HT-29 (cell line): Measurements from ENCODE around the genes FAM219B, IMP3 and ISL2.

GRCh38 chr15:74906731-74907418 is at the start of gene FAM219B:
FAM219B (minus strand) TSS chr15:74906851.
- RAMPAGE, long total RNA: no peak

- RAMPAGE, long total RNA: no peak
Observed at GRCh38 chr15:75067160-75067476, 43.7 kb downstream of the PPCDC start.

GRCh38 chr15:75200556-75201334 is 937 bp upstream of the C15orf39 start:
- RAMPAGE, long total RNA: no peak

- RAMPAGE, long total RNA: no peak
Observed at GRCh38 chr15:75204507-75205226, 3.0 kb downstream of the C15orf39 start.

GRCh38 chr15:75208151-75208854 is 6.6 kb downstream of the C15orf39 start:
- RAMPAGE, long total RNA: no peak

GRCh38 chr15:75347760-75348085 is 884 bp downstream of the NEIL1 start:
- RAMPAGE, long total RNA: no peak

- RAMPAGE, long total RNA: no peak
Observed at GRCh38 chr15:75348086-75349309, 1.7 kb downstream of the NEIL1 start.

- RAMPAGE, long total RNA: no peak
Observed at GRCh38 chr15:75351043-75351619, 4.3 kb downstream of the NEIL1 start.

- RAMPAGE, long total RNA: no peak
Observed at GRCh38 chr15:75361654-75362835, 6.4 kb downstream of the MAN2C1 start.

GRCh38 chr15:75570144-75570428 is 9.0 kb downstream of the PTPN9 start:
- RAMPAGE, long total RNA: no peak

DNA sequence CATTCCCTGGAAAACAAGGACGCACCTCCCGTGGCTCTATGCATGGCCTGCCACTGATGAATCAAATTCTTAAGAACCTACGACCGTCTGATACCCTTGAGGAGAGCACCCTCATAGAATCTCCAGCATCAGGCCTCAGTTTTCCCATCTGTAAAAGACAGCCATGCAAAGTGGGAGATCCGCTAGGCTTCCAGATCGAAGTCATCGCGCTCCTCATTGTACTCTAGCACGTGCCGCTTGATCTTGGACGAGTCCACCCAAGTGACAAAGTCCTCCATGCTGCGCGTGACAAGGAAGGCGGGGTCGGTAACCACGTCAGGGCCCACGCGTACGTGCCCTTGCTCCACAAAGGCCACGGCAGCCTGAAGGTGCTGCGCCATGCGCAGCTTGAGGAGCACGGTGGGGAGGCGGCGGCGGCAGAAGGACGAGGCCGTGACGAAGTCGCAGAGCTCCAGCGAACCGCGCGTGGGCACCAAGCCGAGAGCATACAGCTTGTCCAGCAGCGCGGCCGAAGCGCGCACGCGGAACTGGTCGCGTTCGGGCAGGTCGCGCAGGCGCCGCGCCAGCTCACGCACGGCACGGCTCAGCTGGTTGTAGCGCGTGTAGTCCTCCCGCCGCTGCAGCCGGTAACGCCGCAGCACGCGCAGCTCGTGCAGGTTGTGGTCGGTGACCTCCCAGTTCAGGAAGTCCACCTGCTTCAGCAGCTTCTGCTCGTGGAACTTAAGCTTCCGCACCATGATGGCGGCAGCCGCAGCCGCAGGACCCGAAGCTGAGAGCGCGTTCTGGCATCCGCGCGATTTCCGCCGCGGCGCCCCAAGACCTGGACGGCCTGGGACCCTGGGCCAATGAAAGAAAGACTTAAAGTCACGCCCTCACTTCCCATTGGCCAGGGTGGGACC is at the start of gene IMP3:
IMP3 (minus strand) TSS at position 793 of the 899 bp plus-strand sequence.
- RAMPAGE, long total RNA: start-site peak on the minus strand centred at position 781 of the sequence, 35 bp wide, 270 and 341 reads in 2 replicates

GRCh38 chr15:75649688-75650370 is 2.1 kb downstream of the SNX33 start:
- RAMPAGE, long total RNA: no peak

DNA sequence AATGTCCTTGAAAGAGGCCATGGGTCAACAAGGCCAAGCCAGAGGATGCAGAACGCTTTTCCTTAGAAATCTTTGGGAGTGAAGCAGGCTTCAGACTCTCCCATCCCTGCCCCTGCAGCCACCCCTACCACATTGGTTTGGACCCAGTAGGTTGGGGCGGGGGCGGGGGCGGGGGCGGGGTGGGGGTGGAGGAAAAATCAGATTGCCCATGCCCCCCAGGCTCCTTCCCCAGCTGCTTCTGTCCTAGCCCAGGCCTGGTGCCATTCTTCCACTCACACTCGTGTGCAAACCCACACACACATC is 13.6 kb downstream of the ODF3L1 start:
- RAMPAGE, long total RNA: no peak

DNA sequence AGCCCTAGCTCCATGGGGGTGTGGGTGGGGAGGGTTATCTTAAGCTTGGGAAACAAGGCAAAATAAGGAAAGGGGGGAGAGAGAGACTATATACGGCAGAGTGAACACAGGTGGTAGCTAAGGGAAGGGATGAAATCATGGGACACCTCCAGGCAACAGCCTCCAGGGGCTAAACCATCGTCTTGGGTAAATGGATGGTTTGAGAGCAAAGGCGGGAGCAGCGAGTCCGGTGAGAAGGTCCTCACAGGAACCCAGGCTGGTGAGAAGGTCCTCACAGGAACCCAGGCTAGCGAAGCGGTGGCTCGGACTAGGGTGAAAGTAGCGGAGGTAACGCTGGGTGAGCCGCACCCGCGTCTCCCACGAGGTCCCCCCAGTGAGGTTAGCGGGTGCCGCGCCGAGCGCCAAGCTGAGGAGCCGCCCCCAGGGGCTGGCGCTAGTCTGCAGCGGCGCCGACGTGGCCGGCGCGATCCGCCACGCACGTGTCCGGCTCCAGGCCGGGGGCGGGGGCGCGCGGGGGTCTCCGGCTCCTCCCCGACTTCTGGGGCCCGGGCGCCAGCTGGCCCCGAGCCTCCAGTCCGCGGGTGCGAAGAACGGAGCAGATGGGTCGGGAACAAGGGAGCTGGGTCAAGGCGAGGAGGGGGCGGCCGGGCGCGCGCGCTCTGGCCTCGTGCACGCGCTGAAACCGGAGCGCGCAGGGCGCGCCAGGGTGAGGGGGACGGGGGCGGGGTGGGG is 441 bp upstream of the UBE2Q2 start:
- RAMPAGE, long total RNA: no peak

GRCh38 chr15:76310444-76310902 is 796 bp downstream of the ETFA start:
- RAMPAGE, long total RNA: no peak

DNA sequence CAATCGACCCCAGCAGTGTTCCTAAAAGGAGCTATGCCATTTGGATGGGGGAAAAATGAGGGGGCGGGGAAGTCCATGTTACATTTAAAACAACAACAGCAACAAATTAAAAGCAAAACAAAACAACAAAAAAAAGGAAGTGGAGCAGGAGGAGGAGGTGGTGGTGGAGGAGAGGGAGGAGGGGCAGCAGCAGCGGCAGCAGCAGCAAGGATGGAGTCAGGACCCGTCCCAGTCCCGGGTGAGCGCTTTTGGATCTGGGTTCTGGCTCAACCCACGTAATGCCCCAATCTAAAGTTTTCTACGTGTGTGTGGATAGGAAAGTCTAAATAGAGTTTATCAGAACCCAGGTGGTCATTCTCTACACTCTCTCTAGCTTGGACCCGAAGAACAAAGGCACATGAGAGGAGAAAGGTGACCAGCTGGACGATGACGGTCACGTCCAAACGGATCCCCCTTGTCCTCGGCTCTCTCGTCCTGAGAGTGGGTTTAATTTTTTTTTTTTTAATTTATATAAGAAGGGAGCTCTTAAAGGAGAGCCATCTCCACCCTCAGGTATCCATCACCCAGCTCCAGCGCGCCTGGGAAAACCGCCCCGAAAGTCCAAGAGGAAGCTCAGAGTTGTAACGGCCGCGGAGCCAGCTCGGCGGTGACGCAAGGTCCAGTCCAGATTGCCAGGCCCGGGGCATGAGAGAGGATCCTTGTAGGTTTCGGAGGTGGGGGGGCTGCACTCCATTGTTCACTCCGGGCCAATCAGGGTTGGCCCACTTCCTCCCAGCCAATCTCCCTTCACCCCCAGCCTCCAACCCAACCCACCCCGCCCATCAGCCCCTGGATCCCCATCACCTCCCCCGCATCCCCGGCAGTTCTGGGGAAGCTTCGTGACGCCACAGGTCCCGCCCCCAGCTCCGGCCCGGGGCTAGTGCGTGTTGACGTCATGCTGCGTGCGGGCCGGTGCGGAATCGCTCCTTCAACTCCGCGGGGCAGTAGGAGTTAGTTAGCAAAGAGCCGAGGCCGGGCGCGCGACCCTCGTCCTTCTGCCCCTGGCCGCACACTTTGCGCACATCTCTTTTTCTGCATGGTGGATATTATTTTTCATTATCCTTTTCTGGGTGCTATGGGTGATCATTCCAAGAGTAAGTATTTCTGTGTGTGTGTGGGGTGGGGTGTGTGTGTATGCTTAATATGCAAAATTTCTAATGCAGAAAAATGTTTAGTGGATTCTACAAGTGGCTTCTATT is at the start of gene ISL2:
ISL2 (plus strand) TSS at position 965 of the 1,238 bp plus-strand sequence.
- RAMPAGE, long total RNA: no peak

DNA sequence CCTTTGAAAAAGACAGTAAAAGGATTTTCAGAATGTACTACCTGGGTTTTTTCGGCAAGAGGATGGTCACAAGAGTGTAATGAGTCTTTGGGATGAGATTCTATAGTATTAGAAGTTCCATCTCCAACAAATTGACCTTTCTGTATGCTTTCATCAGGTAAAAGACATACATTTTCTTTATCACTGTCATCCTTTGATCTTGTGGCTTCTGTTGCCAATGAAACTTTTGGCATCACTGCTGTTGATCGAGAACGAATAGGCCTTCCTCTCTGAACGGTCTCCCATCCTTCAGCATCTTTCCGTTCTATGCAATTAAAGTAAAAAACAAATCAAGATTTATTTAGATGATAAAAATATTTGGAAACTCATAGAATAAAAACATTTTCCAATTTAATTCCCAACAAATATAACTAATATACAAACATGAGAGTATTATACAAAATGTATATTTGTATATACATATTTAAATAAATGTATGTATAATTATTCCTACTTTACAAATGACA is 130.3 kb downstream of the SCAPER start:
- RAMPAGE, long total RNA: no peak

DNA sequence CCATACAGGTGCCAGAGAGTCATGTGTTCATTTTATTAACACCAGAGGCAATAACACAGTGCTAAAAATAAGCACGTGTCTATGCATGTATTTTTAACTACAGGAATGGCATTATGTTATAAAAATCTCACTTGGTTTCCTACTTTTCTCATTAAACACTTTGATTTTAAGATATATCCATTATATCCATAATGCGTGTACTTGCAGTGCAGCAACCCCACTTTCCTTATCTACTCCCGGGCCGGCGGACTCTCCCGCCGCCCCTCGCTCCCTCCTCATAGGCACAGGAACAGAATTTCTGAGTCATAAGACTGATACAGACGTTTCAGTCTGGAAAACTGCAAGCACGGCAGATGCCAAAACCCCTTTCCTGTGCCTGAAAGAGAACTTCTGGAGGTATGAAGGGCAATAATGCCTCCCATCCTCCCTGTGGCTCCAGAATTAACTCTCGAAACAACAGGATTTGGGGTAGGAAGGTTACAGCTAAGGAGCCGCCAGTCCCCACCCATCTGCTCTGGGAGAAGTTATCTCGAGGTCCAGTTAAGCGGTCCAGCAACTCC is 22.3 kb upstream of the PSTPIP1 start:
- RAMPAGE, long total RNA: no peak

DNA sequence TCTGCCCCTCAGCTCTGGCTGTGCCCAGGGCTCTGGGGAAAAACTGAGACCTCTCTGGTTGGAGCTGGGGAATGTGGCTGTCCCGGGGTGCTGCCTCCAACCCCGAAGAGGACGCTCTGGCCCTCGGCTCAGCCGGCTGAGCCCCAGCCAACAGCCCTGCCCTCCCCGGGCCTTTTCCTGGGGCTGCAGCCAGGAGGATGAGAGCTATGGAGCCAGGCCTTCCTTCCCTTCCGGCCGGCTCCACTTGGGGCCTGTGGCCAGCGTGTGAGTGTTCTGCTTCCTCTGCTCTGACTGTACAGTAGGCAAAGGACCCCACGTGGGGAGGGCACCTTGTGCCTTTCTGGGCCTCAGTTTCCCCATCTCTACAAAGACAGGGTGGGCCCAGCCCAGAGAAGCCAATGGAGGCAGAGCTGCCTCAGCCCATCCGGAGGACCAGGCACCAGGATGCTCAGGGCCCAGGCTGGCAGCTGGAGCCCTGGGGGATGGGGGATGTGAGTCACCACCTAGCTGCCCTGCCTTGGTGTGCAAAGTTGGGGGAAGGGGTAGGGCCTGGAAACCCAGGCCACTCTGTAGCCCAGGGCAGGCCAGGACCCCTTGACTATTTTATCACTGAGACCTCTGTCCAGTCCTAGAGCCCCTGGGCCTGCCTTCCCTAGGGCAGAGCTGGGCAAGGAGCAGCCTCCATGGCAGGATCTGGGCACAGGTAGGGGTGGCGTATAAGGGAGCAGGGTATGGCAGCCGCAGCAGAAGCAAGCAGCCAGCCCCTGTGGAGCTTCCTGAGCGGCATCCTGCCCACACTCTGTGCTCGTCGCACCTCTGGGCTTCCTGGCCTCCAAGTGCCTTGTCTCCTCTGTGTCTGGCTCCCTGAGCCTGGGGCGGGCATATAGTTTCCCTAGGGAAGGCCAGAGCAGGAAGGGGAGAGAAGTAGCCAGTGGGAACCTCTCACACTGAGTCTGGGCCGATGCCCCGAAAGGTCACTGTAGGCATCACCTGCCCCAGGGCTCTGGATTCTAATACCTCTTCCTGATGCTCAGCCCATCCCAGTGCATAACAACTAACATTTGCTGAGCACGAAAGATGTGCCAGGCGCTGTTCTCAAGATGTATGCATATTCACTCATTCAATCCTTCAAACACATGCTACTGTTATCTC is 1.8 kb downstream of the PSTPIP1 start:
- RAMPAGE, long total RNA: no peak

DNA sequence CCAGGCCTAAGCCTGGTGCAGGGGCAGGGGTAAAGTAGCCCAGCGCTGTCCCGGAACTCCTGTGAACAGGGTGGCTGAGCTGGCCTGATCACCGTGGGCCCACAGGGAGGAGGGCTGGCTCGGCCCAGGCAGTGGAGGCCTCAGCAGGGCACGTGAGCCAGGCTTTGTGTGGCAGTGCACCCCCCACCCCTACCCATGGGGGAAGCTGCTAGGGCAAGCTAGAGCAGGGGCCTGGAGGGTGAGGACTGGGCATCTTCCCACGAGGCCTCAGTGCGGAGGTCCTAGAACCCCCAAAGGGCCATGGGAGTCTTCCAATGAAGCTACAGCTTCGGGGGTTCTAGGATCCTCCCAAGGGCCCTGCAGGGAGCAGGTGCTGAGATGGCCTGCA is 36.0 kb downstream of the TSPAN3 start:
- RAMPAGE, long total RNA: no peak